Mammary microvascular endothelial cell (primary cell): ENCODE measurements around a stretch of chr14.

- RAMPAGE, long total RNA = no peak
These were observed 12.2 kb downstream of the SERPINA1 start for GRCh38 chr14:94376236-94376474.

DNA sequence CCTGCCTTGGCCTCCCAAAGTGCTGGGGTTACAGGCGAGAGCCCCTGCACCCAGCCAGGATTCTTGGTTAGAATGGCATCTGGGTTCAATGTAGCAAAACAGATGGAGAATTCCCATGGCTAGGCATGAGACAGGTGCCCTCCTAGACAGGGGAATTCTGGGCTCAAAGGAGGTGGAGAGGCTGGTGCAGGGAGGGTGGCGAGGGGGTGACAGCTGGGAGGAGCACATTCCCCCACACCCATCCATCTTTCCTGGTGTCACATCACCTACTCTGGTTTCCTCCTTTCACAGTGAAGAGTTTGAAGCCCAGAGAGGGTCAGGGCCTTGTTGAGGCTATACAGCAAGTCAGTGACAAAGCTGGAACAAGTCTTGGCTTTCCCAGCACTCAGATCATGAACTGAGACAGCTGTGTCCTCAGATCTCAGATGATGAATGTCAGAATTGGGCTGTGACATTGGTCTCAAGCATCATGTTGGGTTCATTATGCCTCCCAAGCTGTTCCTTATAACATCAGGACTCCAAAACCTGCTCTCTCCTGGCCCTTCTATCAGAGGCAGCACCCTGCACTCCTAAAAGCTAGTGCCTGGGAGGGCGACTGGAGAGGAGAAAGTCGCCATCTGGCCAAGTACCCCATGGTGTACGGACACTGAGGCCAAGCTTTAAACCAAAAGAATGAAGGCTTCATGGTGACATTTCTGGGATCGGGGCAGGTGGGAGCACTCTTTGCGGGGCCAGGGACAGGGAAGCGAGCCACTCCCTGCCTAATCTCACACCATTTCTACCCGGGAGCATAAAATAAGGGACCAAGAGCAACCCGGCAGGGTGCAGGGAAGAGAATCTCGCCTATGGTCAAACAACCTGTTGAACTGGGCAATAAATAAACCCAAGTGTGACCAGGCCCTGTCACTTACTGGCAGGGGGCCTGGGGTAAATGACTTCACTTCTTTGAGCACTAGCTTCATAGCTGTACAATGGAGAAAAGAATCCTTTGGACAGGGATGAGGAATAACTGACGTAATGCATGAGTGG lies 2.5 kb downstream of the SERPINA1 start:
- RAMPAGE, long total RNA = no peak

DNA sequence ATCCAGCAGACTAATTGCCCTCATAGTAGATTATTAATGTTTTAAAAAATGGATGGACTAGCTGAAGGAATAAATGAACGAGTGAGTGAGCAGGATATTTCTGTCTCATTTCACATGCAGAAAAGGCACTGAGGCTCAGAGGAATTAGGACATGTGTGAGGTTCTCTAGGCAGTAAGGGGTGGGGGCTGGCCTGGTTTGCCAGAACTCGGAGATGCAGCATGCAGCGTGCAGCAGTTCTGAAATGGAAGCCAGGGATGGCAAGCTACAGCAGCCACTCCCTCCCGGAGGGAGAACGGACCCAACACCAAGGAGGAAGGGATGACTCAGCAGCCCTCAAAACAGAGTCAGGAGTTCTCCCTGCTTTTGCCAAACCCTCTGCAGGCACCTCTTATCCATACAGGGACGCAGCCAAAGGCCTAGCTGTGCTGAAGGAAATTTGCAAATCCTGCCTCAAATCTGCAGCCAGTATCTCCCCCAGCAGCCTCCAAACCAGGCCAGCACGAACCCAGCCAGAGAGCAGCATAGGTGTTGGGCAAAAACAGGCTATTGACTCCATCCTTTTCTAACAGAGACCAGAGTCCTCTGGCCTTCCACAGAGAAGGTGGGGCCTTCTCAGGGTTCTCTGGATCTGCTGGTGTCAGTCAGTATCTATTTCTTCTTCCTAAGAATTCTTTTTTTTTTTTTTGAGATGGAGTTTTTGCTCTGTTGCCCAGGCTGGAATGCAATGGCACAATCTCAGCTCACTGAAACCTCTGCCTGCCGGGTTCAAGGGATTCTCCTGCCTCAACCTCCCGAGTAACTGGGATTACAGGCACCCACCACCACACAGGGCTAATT lies 10.2 kb upstream of the SERPINA3 start:
- RAMPAGE, long total RNA = no peak

- RAMPAGE, long total RNA = no peak
These were observed 543 bp downstream of the SERPINA3 start for GRCh38 chr14:94612635-94613232.

DNA sequence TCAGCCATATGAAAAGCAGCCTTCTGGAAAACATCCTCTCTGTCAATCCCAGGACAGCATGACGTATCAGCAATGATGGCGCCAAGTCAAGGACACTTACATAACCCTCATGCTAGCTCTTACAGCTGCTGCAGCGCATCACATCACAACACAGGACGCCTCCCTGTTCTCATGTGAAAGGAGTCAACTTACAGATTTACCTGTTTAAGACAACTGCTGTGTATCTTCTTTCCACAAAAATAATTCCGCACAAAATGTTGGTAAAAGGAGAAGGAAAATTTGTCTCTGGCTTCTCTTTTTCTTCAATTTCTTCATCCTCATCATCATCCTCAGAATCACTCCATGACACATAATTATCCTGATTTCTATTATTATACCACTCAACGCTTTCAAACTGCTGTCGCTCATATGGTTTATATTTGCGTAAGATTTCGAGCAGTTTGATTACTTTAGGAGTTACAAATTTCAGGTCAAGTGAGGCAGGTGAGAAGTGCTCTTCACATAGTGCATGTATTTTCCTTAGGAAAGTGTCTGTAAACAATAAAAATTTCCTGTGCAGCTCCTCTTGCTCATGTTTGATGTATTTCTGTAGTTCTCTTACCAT lies 33.2 kb downstream of the DICER1 start:
- RAMPAGE, long total RNA = no peak

GRCh38 chr14:95155035-95155732 lies 2.1 kb downstream of the DICER1 start:
- RAMPAGE, long total RNA = no peak

- RAMPAGE, long total RNA = no peak
These were observed 1.1 kb downstream of the DICER1 start for GRCh38 chr14:95156274-95156591.

GRCh38 chr14:95272989-95274118 lies 46.4 kb downstream of the CLMN start:
- RAMPAGE, long total RNA = no peak

- RAMPAGE, long total RNA = no peak
These were observed 12.2 kb downstream of the CLMN start for GRCh38 chr14:95307229-95308276.

GRCh38 chr14:95427402-95428087 lies 88.9 kb downstream of the SYNE3 start:
- RAMPAGE, long total RNA = no peak

- RAMPAGE, long total RNA = no peak
These were observed 50.5 kb downstream of the SYNE3 start for GRCh38 chr14:95465871-95466452.

DNA sequence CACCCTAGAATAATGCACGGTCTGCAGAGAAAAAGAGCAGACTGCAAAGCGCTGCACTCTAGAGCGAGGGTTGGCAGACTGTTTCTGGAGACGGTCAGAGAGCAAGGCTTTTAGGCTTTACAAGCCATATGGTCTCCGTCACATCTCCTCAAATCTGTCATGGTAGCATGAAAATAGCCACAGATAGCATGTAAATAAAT lies 19.0 kb downstream of the SYNE3 start:
- RAMPAGE, long total RNA = no peak

- RAMPAGE, long total RNA = no peak
These were observed 7.8 kb upstream of the GLRX5 start for GRCh38 chr14:95526922-95527588.

DNA sequence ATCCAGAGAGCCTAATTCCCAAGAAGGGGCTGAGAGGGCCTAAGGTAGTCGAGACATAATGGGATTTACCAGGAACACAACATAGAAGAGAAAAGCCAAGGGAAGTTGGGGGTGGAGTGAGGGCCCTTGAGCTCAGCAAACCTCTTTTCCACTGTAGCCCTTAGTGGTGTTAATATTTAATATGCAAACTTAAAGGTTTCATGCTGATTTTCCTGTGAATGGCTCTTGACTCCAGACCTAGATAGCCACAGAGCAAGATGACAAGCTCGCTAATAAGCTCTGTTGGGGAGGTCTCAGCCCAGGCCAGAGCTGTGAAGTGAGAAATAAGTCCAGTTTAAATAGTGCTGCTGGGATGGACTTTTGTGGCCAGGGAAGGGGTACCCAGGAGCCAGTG lies 1.3 kb upstream of the TCL1A start:
- RAMPAGE, long total RNA = no peak

DNA sequence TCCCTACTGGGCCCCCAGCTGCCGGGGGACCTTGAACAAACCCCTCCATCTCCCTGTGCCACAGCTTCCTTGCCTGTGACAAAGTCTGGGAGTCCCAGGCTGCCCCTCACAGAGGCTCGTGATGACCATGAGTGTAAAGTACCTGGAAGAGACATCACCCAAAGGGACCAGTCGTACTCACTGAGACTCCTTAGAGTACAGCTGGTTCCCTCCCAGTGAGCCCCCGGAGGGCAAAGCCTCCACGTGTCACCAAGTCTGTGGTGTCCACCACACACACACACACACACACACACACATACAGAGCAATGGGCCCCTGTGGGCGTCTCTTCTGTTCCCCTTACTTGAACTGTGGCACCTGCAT lies 870 bp upstream of the C14orf132 start:
- RAMPAGE, long total RNA = no peak

DNA sequence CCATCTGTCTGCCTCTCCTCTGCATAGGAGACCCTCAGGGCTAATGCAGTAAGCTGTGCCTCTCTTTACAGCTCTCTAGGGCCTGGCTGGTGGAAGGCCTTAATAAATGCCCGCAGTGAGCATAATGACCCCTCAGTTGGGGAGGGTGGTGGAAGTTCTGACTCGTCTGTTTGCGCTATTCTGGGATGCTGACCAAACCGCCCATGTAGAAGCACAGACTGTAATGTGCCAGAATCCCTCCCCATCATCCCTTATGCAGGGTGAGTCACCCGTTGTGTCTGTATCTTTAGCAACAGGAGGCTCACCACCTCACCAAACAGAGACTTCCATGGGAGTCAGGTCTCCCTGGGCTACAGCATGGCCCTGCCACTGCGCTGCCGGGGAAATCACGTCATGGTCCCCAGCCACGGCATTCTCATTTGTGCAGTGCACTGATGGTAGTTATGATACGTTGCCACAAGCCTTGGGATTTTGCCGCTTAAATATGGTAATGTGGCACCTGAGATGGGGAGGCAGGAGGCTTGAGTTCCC lies 14.8 kb downstream of the C14orf132 start:
- RAMPAGE, long total RNA = no peak

DNA sequence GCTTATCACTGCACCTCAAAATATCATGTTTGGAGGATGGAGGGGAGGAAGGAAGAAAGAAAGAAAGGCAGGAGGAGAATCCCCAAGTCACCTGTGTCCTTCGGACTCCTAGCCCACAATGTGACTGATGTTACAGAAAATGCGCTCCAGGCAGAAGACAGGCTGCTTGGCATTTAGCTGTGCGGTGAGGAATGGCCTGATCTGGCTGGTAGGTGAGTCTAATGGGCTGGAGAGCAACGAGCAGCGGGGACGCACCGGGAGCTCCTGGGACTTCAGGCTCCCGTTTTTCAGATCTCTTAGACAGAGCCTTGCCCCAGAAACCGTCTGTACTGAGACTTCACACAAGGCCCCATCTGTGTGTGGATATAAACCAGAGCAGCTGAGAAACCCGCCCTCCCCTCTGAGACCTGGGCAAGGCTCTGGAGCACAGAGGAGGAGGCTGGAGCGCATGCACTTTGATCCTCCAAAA lies 66.4 kb downstream of the C14orf132 start:
- RAMPAGE, long total RNA = no peak

DNA sequence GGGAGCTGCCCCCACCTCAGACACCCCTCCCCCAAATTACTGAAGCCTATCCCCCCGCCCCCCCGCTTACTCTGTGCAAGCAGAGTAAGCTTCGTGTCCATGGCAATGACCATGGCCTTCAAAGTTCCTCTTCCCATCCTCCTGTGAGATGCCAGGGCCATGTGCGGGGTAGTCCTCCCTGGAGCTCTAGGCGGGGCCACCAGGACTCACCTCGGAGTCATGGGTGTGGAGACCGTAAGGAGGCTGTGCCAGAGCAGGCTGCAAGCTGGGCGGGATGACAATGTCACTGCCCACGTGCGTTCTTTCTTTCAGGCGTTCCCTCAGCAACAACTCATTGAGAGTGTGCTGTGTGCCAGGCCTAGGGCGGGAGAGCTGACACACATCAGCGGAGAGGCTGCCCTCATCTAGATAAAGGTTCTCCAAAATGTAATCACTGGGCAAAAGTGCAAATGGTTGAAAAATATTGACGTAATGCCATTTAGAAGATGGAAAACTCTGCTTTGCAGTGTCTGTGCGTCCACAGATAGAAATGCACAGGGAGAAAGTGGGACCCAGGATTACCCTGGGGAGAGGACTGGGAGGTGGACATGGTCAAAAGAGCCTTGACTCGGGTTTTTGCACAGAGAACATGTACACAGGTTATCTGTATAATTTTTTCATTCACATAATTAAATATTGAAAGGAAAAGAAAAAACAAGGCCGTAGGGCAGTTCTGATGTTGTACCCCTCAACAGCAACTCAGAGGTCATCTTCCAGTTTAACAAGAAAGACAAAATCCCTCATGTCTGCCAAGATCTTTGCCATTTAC lies 67.0 kb downstream of the C14orf132 start:
- RAMPAGE, long total RNA = no peak

DNA sequence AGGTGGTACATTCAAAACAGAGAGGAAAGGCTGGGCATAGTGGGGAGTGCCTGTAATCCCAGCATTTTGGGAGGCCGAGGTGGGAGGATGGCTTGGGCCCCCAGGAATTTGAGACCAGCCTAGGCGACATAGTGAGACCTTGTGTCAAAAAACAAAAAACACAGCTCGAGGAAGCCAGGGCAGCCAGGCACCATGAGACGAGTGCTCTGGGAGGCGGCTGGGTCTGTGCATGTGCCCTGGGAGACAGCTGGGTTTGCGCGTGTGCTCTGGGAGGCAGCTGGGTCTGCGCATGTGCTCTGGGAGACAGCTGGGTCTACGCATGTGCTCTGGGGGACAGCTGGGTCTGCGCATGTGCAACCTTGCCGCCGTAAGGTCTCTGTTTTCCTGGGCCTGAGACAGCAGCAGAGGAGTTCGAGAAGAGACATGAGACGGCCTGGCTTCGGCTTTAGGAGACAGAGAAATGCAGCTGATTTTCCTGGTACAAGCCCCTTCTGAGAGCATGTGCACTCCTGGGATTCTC lies 3.7 kb upstream of the BDKRB1 start:
- RAMPAGE, long total RNA = no peak

DNA sequence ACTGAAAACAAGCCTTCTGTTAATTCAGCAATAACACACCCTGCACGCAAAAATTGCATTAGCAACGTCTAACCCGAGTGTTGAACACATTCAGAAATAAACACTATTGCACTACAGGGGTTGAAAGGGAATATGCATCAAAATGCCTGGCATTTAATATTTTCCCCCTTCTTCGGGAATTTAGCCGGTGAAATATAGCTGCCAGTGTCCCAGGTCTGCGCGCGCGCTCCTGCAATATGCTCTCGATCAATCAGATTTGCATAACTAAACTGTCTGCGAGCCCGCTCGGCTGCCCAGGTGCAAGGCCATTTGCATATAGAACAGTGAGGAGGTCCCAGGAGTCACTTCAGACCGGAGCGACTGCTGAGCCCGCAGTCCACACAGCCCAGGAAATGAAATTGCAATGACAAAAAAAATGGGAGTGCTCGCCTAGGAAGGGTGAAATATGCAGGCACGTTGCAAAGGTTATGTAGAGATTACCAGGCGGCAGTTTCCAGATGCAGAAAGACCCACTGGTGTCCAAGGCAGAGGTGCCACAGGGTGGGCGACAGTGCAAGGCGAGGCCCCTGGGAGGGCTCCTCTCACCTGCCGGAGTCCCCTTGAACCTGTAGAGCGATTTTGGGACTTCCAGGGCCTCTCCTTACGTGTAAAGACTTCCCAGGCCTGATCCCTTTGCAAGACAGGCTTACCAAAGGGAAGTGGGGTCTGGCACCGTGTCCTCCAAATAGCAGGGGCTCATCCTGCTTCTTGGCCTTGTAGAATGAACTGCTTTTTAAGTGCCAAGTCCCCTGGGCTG lies 228.6 kb downstream of the VRK1 start:
- RAMPAGE, long total RNA = no peak